ENCODE measurements around the genes PCDHB13, PCDHGA6, PCDHGA10 and NDFIP1.

GRCh38 chr5:141213871-141214187, at the start of gene PCDHB13:
Gene PCDHB13, plus strand, starts transcription at chr5:141213919.
- RRBS: no CpG with 5 or more reads among the region's 9 CpGs

DNA sequence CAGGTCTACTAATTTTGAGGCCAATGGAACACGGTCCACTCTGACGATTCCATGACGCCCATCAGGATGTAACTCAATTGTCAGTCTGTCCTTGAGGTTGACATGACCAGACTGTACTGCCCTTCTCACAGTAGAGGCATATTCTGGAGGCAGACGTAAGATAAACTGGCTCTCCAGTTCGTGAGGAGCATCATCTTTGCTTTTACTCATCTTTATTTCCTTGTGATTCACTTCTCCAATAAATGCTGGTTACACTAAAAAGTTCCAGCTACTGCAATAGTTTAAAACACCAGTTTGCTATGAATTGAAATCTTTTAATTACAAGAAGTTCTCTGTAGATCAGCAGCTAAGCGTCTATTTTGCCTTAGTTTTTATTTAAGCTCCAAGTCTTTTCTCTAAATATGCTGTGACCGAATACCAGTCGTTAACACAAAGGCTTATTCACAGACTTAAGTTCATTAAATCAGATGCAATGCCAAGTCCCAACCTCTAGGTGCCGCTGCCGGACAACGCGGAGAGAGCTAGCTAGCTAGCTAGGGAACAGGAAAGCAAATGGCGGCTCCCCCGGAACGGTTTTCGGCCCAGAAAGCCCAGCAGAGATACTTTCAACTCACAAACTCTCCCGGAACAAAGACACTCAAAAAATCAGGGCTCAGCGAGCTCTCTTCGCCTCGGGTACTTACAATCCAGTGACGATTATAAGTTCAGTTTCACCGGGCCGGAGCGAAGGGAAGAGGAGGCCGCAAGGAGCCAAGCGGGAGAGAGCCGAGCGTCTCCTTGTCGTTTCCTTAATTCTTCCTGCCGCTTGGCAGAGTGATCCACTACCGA, 535 bp downstream of the TAF7 start:
- RRBS: 2% methylated on average over 11 of the region's 31 CpGs

- RRBS: no CpG with 5 or more reads among the region's 9 CpGs
Measured at GRCh38 chr5:141373623-141374044, at the start of gene PCDHGA6. Gene PCDHGA6, plus strand, starts transcription at chr5:141373891.

- RRBS: 2% methylated on average over 5 of the region's 31 CpGs
Measured at GRCh38 chr5:141412887-141413581, at the start of gene PCDHGA10. Gene PCDHGA10, plus strand, starts transcription at chr5:141412987.

DNA sequence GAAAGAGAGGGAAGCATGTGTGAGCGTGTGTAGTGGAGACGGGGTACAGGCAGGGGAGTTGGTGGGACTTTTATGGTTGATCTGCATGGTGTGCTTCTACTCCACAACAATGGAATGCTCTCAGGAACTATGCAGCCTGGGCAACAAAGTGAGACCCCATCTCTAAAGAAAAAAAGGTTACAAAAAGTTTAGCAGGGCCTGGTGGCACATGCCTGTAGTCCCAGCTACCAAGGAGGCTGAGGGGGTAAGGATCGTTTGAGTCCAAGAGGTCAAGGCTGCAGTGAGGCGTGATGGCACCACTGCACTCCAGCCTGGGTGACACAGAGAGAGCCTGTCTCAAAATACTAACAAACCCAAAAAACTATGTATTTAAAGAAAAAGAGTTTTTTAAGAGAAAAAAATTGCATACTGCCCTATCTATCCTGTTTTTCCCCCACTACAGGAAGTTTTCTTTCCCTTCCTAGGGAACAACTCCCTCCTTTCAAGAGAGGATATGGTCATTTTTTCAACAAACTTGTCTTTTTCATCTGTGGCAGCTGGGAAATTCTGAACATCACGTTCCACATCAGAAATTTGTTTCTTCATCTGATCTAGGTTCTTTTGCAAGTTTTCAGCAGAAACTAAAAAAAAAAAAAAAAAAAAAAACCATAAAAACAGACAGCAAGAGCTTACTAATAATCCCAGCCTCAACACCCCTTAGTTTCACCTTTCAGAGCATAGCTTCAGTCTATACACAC, 38.4 kb downstream of the PCDHGC5 start:
- RRBS: no CpG with 5 or more reads among the region's 5 CpGs

DNA sequence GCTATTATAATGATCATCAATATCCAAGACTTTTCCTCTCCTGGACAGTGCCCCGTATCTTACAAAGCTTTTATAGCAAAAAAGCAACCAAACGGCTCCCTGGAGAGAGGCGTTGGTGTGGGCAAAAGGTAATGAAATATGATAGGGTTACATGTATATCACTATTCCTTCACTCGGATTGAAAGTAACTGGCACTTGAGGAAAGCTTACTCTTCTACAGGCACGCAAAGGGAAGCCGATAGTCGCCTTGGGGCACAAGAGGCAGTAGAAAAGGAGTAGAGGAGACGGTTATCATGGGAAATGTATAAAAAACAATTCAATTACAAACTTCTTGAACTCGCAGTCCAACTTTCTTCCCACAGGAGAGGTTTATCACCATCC, 1.1 kb downstream of the DIAPH1 start:
- RRBS: no CpG with 5 or more reads among the region's 9 CpGs

DNA sequence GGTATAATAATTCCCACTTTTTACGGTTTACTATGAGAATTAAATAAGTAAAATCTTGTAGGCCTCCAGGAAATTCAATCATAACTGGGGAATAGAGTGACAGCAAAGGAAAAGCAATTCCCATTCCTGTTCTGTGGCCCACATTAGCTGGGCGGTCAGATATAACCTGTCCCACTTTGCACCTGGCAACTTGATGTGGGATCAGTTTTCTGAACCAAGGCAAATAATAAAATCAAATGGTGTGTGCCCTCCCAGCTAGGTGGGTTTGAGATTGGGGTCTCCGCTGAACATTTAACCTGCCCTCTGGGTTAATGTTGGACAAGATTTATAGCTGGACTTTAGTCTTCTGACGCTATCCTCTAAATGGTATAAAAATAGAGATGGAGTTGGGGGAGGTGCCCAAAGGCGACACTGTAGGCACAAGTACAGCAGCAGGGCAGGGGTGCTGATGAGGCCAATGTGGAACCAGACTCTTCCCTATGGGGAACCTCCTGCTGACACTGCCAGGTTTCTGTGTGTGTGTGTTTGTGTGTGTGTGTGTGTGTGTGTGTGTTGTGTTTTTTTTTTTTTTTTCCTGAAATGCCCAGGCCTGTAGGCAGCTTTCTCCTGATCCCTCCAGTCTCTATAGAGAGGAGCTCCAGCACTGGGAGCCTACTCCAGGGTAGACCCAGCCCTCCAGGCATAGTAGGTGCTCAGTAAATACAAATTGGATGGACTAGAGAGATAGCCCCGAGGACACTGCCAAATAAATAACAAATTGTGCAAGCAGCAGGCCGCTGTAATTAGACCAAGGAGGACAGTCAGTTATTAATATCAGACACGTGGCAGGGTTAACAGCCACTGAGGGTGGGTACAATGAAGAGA, 37.9 kb downstream of the PCDH1 start:
- RRBS: no CpG with 5 or more reads among the region's 8 CpGs

GRCh38 chr5:141878730-141879529, 720 bp upstream of the PCDH1 start:
- RRBS: under 1% methylated on average over 8 of the region's 40 CpGs

DNA sequence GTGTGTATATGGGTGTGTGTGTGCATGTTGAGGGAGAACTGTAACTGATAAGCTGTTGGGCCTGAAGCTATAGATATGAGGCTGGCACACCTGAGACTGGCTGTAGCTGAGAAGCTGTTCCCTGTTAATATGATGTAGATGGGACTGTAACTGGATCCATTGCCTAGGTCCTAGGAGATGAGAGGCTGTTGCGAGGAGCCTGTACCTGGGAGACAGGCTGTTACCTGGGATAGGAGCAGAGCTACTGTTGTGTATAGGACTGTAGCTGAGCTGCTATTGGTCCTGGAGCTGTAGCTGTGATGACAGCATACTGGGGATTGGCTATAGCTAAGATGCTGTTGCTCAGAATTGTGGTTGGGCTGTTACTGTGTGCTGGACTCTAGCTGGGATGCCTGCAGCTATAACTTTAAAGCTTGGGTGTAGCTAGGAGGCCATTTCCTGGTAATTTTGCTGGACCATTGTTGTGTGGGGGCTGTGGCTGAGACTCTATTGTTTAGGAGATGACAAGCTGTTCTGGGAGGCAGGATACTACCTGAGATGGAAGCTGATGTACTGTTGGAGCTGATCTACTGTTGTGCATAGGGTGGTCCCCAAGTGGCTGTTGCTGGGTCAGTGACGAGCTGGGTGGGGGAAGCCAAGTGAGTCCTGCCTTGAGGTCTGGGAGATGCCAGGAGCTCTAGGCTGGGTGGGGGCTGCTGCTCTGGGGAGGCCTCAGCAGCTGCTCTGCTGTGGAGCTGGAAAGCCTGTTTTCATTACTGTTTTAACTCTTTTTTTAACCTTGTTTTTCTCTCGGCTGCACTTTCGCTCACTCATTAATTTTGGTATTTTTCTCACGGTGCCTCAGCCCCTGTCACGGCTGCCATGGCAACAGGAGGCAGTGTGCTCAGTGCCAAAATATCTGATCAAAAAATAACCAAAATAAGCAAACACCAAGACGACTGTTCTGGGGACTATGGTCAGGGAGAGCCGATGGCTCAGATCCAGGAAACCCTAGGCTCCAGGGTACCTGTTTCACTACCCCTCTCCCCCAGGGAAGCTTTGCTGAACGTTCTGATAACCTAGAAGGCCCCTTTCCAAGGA, 2.9 kb upstream of the PCDH1 start:
- RRBS: no CpG with 5 or more reads among the region's 9 CpGs

DNA sequence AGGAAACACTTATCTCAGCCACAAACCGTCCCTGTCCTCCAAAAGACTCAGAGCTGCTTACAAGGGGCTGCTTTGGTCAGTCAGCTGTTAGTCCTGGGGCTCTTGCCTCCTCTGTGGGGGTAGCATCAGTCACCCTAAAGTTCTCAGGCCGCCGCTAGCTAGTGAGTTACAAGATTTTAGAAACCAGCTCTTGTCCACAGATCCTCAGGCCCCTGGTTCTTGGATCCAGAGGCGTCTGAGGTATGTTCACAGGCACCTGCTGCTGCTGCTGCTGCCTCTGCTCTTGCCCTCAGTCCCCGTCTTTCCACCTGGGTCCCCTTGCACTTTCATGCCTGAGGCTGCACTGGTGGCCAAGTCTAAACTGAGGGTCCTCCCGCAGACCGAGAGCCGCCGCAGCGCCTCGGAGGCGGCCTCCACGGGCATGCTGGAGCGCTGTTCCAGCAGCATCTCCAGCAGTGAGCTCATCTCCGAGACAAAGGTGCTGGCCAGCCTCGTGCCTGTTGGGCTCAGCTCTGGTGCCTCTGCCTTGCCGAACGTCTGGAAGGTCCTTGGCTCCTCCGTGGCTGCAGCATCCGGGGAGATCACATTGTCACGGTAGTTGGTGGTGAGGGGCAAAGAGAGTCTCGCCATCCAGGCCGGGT, 12.7 kb downstream of the PCDH12 start:
- RRBS: 76% methylated on average over 4 of the region's 23 CpGs

- RRBS: no CpG with 5 or more reads among the region's 5 CpGs
Measured at GRCh38 chr5:141966395-141967086, 2.4 kb upstream of the RNF14 start.

DNA sequence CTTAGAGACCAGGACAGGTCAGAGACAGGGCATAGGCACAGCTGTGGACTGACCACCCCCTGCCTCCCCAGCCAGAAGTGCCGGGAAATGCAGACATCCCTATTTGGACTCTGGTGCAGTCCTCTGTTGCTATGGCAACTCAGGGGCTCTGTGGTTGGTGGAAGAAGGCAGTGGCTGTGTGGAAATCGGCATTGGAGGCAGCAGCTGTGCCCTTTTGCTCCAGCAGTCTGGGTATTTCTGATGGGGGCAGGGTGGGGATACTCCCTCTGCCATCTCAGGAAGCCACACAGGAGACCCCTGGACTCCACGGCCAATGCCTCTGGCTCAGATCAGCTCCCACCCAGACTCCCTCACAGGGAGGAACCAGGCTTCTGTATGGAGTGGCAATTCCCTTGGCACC, 43.2 kb upstream of the NDFIP1 start:
- RRBS: no CpG with 5 or more reads among the region's 3 CpGs

- RRBS: 2% methylated on average over 28 of the region's 96 CpGs
Measured at GRCh38 chr5:142108719-142109747, at the start of gene NDFIP1. Gene NDFIP1, plus strand, starts transcription at chr5:142108779.

DNA sequence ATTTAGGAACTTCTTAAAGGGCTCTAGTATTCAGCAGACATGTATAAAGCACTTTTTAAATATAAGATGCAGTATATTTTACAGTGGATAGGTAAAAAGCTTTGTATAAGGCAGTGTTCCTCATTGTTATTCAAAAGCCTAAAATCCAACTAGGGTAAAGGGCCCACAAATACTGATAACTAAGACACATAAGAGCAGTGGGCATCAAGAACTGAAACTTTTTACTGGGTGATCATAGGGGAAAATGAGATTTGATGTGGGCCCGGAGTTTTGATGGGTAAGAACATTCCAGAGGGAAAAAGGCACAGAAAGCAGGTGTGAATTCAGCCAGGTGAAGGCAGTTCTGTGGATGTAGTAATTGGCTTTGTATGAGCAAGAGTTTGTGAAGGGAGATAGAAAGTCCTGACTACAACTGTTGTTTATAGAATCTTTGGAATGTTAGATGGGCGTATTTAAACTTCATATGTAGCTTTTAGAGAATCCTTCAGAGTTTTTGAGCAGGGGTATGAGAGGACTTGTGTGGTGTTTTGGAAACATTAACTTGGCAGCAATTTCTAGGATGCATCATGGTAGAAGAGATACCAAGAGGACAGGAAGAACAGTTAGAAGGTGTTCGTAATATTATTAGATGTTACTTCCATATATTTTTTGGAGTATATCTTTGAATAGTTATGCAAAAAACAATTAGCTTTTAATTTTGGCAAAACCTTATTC, 25.3 kb downstream of the NDFIP1 start:
- RRBS: no CpG with 5 or more reads among the region's 3 CpGs

GRCh38 chr5:142153184-142153663, 44.6 kb downstream of the NDFIP1 start:
- RRBS: no CpG with 5 or more reads among the region's 2 CpGs

DNA sequence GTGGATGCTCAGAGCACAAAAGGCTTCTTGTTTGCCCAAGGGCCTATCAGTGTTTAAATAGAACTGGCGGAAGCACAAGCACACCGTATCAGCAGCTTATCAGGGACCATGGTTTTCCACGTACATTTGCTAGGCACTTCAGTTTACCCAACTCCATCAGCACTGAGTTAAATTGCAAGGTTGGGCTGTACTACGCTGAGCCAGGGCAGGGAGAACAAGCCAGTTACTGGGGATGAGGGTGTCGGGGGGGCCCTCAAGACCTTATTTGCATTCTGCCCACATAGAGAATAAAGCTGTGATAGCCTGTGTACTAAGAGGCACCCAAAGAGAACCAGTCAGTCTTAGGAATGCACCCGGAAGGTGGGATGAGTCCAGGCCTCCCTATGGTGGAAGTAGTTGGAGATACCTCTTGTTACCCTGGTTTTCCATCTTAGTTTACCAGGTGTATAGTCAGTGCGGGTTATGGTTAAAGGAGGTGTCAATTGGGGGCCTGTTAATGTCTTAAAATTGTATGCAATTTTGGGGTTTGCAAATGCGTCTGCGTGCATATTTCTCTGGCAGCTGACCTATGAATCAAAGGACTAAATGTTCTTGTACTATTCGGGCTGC, 57.9 kb downstream of the NDFIP1 start:
- RRBS: no CpG with 5 or more reads among the region's 10 CpGs

DNA sequence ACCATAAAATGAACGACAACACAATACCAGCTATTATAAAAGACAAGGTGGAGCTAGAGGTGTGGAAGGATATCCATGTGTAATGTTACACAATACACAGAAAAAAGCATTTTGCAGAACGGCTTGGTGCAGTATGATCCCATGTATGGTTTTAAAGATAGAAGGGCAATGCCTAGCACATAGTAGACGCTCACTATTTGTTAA, 23.2 kb downstream of the SPRY4 start:
- RRBS: no CpG with 5 or more reads among the region's 3 CpGs

GRCh38 chr5:142364108-142364971, 39.5 kb upstream of the SPRY4 start:
- RRBS: no CpG with 5 or more reads among the region's 25 CpGs

DNA sequence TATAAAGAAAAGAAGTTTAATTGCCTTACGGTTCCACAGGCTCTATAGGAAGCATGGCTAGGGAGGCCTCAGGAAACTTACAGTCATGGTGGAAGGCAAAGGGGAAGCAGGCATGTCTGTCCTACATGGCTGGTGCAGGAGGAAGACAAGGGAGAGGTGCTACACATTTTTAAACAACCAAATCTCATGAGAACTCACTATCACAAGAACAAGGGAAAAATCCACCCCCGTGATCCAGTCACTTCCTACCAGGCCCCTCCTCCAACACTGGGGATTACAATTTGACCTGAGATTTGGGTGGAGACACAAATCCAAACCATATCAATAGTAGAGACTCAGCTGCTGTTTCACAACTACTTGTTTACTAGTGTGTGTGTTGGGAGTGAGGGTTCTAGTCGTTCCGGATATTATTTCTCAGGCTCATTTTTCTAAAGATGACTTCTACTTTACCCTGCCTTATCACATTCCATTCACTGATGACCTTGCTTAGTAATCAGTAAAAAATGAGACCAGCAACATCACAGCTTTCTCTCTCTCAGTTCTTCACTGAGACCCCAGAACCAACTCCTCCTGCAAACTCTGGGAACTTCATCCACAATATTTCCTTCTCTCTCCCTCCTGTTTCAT, 121.3 kb upstream of the SPRY4 start:
- RRBS: no CpG with 5 or more reads among the region's 4 CpGs

DNA sequence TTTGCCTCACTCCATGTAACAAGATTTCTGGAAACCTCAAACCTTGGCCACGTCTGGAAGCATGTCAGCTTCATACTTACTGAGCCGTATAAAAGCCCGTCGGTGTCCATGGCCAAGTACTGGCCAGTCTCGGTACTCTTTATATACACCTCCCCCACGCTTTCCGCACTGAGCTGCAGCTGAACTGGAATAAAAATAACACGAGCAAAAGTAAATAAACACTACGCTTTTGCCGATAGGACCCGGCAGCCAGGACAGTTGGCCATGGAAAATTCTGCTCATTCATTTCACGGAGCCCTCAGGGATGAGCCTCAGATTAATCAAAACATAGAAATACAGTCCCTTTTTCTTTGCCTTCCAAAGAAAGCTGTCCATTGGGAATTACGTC, 85.3 kb downstream of the FGF1 start:
- RRBS: no CpG with 5 or more reads among the region's 13 CpGs